Mesenchymal stem cell of the bone marrow (primary cell): ENCODE results near the genes DPM1 and ZFP64.

DNA sequence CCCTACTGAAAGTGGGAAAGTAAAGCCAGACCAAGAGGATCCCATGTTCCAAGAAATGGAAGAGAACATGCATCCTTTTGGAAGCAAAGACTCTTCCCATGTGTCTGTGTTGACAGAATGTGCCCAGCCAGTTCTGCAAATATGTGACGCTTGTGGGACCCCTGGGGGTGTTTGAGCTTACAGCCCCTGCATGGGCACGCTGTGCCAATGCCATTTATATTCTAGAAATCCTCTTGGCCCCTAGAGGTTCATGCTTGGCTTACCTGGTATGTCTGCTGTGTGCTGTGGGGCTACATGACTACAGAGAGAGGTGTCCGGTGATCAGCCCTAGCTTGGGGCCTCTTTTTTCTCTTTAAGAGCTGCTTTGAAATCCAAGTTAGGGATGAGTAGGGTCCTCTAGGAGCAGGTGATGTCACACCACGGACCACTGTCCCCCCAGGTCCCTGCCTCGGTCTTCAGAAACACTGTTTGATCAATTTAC, 26.4 kb downstream of the BCAS4 start:
- CAGE, long polyA plus RNA = no peak

- CAGE, long polyA plus RNA = no peak
Measured at GRCh38 chr20:50870205-50871243, 60.7 kb downstream of the ADNP start.

- CAGE, long polyA plus RNA = no peak
Measured at GRCh38 chr20:50929913-50930109, 1.4 kb downstream of the ADNP start.

GRCh38 chr20:50958198-50958654, at the start of gene DPM1:
Gene DPM1, minus strand, starts transcription at chr20:50958532.
- CAGE, long polyA plus RNA = no peak

DNA sequence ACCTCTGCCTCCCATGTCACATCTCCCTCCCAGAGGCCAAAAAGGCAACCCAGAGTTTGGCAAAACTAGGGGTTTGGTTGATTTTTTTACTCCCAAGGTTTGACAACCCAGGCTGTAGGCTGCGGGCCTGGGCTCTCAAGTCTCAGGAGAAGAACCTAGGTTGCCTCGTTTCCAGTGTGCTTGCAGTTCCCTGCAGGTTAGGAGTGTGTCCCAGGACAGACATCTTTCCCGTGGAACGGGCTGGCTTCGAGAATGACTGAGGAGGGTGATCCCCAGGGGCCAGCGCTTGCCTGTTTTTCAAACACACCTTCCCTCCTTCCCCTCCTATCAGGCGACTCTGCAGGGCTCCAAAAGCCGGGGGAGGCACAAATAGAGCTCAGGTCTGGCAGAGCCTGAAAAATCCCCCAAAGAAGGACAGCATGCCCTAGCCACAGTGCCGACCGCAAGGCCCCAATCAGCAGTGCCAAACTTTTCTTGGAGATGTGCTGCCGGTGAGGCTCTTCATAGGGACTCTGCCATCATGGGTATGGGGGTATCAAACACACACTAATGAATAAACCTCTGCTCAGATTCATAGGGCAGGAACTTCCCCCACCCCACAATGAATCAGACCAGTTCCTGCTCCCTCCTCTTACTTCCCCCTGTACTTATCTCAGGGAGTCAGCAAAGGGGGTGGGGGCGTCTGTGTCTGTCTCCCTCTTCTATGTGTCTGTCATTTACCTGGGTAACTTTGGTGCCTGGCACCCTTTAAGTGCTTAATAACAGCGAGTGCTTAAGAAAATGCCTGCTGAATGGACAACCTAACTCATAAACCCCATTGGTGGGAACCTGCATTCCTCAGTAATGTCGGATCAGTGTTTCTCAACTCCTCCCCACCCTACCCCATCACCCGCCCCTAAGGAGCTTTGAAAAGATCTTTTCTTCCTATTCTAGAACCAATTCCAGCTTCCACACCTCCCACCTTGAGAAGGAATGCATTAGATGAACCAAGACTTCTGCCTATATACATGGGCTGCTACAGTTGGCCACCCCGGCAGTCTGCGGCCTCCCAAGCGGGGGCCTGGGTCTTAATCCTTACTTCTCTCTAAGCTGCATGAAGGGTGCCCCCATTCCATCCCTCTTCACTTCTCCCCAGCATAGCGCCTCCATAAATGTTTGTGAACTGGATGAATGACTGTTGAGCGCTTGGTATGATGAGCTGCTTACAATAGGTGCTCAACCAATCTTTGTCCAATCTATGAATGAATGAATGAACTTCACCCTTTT, 1.5 kb downstream of the KCNG1 start:
- CAGE, long polyA plus RNA = no peak

DNA sequence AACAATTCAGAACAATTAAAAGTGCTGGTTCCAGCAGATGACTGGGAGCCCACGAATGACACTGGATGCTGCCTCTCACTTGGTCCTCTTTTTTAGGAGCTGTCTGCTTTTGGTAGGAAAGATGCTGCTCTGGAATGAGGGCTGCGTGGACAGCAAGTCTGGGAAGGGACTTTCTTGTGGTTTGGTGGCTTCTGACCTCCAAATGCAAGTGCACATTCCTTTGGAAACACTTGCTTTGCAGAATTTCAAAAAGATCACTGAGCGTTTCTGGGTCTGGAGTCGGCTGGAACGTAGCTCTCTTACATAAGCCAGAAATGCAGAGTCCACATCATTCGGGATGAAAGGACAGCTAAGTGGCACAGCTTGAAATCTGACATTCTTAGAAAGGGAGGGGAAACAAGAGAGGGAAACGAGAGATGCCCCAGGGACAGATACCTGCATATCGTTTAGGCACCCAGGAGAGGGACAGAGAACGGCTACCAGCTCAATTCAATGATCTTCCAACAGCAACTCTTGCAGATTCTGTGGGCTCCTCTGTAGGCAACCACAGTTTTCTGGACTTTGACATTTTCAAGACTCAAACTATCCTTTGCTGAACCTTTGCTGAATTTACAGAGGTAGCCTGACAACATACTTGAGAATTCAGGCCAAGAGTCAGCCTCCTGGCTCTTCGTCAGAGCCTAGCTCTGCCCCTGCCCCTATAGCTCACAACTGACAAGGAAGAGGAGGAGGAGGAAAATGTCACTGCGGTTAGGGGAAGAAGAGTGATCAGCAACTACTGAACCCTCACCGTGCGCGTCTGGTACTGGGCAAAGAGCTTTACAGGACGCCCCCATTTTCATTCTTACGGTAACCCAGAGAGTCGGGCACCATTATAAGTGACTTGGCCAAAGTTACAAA, 118.6 kb downstream of the NFATC2 start:
- CAGE, long polyA plus RNA = no peak

DNA sequence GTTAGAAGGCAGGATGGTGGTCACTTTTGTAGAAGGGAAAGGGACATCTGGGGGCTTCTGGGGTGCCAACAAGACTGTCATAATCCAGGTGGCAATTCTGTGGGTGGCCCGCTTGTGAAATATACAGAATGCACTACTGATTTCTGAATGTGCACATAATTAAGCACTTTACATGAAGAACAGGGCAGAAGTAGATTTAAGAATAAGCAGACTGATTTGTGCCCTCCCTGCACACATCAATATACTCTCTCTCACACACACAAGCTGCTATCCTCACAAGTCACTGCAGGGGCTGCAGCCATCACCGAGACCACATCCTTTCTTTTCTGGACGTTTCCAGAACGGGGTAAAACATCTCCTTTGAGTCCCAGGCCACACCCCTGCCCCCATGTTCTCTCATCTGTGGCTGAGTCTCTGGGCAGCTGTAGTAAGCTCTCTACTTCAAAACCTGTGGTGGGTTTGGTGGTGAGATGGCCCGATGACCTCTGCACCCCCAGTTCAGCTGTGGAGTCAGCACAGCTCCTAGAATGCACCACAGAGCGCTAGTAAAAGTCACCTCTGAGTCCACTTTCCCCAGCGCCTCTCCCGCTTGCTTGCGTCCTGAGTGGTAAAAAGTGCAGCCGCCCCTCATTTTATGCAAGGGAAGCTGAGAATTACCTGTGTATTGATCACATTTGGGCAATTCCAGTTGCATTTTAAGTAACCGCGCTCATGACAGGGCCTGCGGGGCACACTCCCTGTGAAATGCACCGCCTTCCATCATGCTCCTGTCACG, 115.6 kb downstream of the NFATC2 start:
- CAGE, long polyA plus RNA = no peak

- CAGE, long polyA plus RNA = no peak
Measured at GRCh38 chr20:51523908-51524383, 18.6 kb downstream of the NFATC2 start.

DNA sequence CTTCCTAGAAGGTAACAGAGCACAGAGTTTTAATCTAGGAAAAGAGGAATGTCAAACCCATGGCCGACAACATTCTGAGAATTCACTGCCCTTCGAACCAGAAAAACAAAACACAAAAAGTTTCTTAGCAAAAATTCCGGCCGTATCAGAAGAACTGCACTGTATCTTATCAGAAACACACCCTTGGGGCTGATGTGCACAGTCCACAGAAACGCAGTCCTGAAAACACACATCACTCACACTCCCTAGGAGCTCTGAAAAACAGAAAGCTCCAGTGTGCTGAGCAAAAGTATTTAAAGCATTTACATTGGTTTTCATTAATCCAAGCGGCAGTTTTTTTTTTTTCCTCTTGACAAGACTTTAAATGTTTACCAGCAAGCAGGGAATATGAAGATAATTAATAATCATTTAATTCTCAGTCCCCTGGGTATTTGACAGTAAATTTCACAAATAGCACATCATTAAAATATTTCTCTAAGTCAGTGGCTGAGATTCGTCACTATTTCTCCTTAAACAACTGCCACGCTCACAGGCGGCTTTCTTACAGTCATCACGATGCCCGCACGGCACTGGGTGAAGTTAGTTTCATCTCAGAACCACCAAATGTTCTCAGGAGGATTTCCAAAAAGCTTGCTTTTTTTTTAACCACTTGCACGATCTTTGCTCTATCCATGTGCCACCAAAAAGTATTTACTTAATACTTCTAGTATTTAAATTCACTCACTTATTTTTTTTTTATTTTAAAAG, 13.3 kb downstream of the NFATC2 start:
- CAGE, long polyA plus RNA = no peak

GRCh38 chr20:51532293-51533442, 9.9 kb downstream of the NFATC2 start:
- CAGE, long polyA plus RNA = no peak

- CAGE, long polyA plus RNA = no peak
Measured at GRCh38 chr20:51563762-51564537, 21.4 kb upstream of the NFATC2 start.

DNA sequence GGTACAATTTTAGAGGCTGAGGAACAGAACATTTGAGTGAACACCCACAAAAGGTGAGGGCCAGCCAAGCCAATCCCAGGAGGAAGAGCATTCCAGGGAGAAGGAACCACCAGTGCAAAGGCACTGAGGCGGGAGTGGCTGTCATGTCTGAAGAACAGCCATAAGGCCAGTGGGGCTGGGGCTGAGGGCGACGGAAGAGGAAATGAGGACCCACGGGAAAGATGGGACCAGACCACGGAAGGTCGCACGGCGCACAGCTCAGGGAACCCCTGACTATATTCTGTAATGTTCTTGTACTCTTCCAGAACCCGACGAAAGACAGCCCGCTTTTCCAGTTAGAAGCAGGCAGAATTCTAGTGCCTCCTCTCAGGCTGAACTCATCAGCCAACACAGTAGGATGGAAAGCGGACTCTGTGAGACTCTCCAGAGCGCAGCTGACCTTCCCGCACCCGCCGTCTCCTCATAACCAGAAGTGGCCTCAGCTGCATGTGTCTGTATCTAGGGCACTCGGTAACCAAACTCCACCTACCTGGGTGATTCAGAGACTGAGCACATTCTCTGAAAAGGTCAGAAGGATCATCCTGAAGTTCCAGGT, 66.5 kb upstream of the NFATC2 start:
- CAGE, long polyA plus RNA = no peak

GRCh38 chr20:51757142-51757578, 11.0 kb downstream of the ATP9A start:
- CAGE, long polyA plus RNA = no peak

- CAGE, long polyA plus RNA = no peak
Measured at GRCh38 chr20:52031480-52032475, 159.8 kb downstream of the ZFP64 start.

DNA sequence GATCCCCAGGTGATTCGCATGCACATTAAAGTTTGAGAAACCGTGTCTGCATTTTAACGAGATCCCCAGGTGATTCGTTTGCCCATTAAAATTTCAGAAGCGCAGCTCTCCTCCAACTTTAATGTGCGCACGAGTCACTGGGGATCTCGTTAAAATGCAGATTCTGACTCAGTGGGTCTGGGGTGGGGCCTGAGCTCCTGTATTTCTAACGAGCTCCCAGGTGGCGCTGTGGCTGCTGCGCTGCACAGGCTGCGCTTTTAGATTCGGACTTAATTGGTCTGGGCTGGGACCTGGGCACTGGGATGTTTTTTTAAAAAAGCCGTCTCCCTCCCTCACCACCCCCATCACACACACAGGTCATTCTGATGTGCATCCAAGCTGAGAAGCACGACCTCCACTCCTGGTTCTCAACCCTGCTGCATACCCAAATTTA, 86.0 kb downstream of the ZFP64 start:
- CAGE, long polyA plus RNA = no peak

DNA sequence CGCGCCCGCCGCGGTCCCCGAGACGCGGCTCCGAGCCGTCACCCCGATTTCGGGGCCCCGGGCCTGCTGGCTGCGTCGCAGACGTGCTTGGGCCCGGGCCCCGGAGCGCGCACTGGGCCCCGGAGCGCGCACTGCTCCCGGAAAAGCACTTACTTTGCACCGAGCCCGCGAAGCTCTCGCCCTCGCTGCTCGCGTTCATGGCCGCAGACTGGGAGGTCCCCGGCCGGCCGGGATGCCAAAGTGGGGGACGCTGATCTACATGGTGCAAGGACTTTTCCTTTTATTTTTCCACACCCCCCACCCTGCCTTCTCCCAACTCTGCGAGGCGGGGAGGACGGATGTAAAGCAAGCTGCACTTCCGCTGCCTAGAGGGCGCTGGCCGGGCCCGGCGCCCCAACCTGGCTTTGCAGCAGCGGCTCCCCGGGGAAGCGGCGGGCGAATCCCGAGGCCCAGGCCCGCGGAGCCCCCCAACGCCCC, at the start of gene ZFP64:
ZFP64 (minus strand) TSS at position 342 of the 477 bp plus-strand sequence.
- CAGE, long polyA plus RNA = no peak

DNA sequence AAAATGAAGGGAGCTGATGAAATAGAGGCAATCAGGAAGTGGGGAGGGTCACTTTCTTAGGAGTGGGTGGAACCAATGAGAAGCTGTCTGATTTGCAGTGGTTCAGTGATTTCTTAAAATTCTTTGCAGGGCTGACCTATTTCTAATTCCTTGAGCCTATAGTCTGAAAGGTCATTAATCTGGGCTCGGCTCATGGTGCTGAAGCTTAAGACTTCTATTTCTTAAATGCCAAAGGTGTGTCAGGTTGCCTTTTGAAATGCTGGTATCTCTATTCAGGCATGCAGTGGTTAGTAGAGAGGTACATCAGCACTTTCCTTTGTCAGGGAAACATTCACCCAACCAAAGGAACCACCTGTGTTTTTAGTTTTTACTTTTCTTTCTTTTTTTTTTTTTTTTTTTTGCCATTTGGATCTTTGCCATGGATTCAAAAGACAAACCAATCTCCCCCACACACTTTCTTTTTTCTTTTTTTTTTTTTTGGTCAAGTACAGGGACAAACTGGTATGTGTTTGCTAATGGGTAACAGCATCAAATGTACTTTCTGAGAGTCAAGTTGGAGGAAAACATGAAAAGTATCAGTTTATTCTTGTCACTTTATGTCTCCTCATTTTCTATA, 296.4 kb upstream of the TSHZ2 start:
- CAGE, long polyA plus RNA = no peak

- CAGE, long polyA plus RNA = no peak
Measured at GRCh38 chr20:53034446-53035429, 62.6 kb downstream of the TSHZ2 start.

DNA sequence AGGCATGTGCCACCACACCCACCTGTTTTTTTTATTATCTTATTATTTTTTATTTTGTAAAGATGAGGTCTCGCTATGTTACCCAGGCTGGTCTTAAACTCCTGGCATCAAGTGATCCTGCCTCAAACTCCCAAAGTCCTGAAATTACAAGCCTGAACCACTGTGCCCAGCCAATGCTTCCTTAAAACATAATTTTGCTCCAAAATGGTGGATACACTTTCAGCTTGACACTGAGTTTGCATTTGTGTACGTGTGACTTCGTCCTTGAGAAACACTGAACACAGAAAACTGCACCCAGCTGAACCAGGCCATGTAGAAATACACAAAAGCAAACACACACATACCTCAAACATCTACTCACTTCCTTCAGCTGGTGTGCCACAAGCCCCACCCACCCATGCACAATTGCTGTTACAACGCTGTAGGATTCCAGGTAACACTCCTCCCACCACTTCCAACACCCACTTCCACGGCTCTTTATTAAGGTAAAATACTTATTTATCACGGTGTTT, 109.1 kb downstream of the TSHZ2 start:
- CAGE, long polyA plus RNA = no peak

GRCh38 chr20:53081888-53082368, 109.8 kb downstream of the TSHZ2 start:
- CAGE, long polyA plus RNA = no peak